ENCODE results near the gene PROKR2.

- PRO-cap = no peak
Measured at GRCh38 chr20:4040355-4040817, 25.0 kb upstream of the RNF24 start.

GRCh38 chr20:4532756-4533111 is 153.5 kb upstream of the PRNP start:
- PRO-cap = no peak

DNA sequence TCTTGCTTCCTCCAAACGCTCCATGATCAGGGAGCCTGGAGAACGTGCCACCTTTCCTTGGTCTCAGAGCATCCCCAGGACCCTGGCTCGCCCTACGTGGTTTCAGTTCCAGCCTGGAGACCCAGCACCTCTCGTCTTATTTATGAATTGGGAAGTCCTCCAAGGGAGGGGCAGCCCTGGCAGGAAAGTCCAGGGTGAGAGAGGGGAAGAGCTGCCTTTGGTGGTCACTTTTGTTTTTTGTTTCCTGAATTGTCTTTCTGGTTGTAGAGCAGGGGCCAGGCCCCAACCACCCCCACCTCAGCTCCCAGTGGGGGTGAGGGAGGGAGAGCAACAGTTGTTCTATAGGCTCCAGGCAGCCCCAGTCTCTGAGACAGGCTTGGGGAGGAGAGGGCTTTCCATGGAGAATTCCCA is 12.9 kb downstream of the RASSF2 start:
- PRO-cap = no peak

GRCh38 chr20:4901738-4902545 is 78.5 kb upstream of the RASSF2 start:
- PRO-cap = no peak

GRCh38 chr20:5072646-5073890 is 39.8 kb downstream of the TMEM230 start:
- PRO-cap = no peak

GRCh38 chr20:5112222-5112582 is 674 bp downstream of the TMEM230 start:
- PRO-cap = no peak

GRCh38 chr20:5128192-5128837 is 1.5 kb downstream of the CDS2 start:
- PRO-cap = no peak

DNA sequence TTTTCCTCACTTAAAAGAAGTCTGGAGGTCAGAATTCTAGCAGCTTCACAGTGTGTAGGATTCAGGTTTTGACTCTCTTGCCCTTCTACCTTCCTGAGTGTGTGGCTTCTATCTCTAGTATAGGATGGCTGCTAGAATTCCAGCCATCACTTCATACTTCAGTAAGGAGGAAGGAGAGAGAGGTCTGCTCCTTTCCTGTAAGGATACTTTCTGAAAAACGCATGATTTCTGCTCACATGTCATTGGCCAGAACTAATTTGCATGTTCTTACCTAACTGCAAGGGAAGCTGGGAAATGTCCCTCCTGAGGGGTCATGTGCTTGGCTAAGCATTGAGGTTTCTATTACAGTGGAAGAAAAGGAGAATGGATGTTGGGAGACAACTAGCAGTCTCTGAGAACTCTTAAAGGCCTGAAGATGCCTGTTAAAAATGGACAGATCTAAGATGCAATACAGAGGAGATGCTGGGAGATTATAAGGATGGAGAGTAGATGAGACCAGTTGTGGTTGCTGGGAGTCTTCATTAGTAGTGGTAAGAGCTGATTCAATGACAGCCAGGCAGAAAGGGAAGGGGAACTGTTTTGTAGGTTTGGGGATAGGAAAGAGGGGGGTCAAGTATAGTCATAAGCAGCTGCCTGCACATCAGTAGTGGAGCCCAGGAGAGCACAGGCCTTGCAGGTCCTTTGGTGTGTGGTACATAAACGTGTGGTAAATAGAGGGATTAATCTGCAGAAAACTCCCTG is 20.2 kb downstream of the CDS2 start:
- PRO-cap = no peak

DNA sequence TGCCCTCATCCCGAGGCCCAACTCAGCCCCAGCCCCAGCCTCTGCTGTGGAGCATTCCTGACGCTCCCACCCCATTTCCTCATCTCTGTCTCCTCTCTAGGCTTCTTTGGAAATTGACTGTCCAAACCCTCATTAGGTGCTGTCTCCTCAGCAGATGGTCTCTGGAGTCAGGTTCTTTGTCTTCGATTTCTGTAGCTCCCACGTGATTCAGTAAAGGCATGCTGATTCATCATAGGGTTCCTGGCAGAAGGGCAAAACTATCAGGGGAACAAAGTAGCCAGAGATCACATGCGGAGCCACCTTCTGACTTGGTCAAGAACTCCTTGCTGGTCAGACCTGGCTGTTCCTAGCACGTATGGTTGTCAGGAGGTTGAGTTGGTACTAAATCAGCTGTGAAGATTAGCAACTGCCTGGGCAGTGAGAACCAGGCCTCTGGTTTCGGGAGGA is 23.9 kb downstream of the CDS2 start:
- PRO-cap = no peak

- PRO-cap = bidirectional peak, plus-strand start at chr20:5169333, minus-strand start at chr20:5169024
Measured at GRCh38 chr20:5168337-5169442, 41.9 kb downstream of the CDS2 start.

- PRO-cap = no peak
Measured at GRCh38 chr20:5316382-5317197, at the start of gene PROKR2. Gene PROKR2 (minus strand): TSS chr20:5316954.

DNA sequence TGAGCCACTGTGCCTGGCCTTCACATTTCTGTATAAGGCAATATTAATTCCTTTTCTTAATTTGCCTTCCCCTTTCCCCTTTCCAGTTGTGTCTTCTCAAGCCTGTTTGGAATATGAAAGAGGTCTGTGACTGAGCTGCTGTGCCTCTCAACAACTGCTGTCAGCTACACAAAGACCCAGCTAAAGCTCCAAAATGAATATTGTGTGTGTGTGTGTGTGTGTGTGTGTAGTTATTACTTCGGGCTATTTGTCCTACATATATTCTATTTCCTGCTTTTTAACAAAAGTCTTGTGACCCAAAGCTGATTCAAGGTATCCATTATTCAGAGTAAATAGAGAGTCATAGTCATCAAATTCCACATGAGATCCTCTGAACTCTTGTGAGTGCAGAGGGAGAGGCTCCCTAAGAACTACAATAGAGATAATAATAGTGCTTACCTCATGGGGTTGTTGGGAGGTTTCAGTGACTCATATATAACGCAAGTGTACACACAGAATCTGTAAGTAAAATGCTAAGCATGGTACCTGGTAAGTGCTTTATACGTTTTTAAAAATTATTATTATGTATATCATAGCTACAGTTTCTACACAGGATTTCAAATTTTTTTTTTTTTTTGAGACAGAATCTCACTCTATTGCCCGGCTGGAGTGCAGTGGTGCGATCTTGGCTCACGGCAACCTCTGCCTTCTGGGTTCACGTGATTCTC is 43.7 kb upstream of the GPCPD1 start:
- PRO-cap = no peak

DNA sequence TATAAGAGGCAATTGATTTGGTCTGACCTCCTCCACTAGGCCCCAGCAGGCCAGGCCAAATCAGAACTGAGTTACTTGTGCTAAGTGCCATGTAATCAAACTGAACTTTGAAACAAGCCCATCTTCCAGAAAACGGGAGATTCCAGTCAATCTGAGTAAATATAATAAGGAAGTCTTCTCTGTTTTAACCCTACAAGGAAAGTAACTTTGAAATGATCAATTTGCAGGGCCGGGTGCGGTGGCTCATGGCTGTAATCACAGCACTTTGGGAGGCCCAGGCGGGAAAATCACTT is 2.0 kb upstream of the SHLD1 start:
- PRO-cap = no peak

DNA sequence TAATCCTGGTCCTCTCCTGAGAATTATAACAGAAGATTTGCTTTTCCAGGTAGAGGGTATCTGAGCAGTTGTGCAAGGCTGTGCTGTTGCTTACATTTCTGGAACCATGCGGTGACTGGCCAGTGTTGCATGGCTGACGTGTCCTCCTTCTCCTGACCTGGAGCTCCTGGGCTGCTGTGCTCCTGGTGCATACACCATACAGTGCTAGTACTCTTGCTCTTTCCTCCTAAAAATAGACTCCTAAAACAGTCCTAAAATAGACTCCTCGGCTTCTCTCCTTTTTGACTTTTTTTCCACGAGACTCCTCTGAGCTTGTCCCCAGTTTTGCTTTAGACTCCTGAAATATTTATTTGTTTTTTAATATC is 78.4 kb upstream of the CHGB start:
- PRO-cap = no peak

DNA sequence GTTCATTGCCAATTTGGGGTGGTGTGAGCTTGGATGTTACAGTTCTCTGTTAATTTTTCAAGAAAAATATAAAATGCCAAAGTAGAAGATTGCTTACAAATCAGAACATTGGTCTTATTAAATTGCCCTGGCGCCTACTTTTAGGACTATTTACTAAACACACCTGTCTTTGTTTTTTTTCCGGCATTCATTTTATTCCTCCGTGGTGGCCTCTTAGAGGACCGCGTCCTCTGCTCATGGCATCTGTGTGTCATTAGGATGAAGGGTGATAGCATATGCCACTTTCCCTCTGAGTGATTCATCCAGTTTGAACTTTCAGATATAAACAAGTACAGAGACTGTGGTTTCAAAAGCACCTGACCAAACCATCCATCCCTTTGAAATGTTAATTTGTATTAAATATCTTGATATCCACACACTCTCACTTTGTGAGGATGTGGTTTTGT is 62.7 kb upstream of the CHGB start:
- PRO-cap = no peak

DNA sequence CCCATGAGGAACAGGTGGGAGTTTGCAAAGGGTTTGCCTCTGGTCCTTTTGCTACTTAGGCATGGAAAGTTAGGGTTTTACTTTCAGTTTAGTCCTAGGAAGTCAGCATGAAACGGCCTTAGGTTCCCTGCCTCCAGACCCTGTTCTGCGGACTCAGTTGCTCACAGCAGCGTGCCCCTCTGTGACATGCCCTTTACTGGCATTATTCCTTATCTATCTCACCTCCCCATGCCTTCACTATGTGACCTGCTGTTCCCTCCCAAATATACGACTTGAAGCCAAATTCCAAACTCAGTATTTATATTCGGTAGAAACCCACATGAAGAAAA is 206.2 kb upstream of the BMP2 start:
- PRO-cap = no peak

DNA sequence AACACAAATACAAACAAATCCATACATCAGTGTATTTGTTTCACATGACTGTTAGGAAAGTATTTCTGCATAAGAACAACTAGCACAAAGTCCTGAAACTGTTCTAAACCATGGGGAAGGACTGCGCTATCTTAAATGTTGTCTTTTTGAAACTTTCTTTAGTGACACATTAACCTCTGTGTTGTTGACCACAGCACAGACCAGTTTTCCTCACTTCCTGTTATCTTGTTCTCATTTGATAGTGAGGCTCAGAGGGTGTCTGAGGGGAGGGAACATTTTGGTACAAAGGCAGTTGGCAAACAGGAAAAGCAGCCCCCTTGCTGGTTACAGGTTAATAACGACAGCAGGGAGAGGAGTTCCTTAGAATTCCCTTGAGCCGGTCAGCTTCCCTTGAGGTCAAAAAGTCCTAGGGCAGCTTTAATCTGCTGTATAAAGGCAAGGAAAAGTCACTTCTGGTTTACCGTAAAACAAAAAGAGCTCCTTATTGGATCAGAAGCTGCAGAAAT is 143.5 kb upstream of the BMP2 start:
- PRO-cap = no peak

DNA sequence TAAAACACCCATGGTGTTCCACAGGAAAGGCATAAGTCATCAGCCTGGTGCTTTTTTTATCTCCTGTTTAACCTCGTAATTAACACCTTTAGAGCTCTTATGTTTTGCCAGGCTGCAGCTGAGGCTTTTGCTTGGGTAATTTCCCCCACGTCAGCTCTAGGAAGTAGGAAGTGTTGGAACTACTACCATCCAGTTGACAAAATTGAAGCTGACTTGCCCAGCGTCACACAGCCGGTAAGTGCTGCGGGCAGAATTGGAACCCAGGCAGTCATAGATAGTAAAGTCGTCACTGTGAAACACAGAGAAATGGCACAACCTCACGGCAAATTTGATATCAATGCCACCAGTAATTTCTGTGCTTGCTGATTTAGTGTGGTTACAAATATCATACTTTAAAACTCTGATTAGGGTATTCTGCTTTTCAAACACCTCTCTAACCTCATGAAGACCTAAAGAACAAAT is 86.6 kb upstream of the BMP2 start:
- PRO-cap = unidirectional peak, plus-strand start at position 196 of the sequence

DNA sequence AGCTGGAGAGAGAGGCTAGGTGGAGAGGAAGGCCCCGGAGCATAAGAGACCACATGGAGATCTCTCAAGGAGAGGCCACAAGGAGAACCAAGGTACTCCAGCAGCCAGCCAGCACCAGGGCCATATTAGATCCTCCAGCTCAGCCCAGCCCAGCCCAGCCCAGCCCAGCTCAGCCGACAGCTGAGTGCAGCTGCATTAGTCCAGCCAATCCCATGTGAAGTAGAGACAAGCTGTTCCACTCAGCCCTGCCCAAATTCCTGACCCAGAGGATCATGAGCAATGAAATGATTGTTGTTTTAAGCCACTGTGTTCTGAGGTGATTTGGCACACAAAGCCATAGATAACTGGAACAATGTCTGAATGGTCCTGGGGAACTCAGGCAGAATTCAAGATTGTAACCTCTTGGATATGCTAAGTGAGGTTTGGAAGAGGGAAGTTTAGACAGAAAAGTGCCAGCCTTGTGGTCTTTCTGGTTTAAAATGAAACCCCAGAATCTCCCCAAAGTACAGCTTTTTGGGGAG is 59.5 kb upstream of the BMP2 start:
- PRO-cap = no peak

DNA sequence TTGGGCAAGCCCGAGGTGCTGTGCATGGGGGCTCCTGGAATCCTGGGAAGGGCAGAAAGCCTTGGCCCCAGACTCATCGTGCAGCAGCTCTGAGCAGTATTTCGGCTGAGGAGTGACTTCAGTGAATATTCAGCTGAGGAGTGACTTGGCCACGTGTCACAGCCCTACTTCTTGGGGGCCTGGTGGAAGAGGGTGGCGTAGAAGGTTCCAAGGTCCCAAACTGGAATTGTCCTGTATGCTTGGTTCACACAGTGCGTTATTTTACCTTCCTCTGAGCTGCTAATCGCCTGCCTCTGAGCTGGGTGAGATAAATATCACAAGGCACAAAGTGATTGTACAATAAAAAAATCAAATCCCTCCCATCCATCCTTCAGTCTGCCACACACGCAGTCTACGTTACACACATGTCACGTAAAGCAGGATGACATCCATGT is 961 bp upstream of the BMP2 start:
- PRO-cap = no peak

Measured in right common carotid artery plus branches (tissue), 1 donor.